Osteoblast (primary cell): Measurements from ENCODE around the gene FDXR.

GRCh38 chr17:74442596-74443702 lies 11.1 kb downstream of the GPRC5C start:
- CAGE, long polyA plus RNA, result no peak
- RRBS, result 26% methylated on average over 9 of the region's 31 CpGs

GRCh38 chr17:74449230-74449558 lies 17.2 kb upstream of the CD300A start:
- CAGE, long polyA plus RNA, result no peak
- RRBS, result 80% methylated on average over 1 of the region's 9 CpGs

- CAGE, long polyA plus RNA, result no peak
- RRBS, result no CpG with 5 or more reads among the region's 18 CpGs
Measured at GRCh38 chr17:74452948-74453598, 13.4 kb upstream of the CD300A start.

DNA sequence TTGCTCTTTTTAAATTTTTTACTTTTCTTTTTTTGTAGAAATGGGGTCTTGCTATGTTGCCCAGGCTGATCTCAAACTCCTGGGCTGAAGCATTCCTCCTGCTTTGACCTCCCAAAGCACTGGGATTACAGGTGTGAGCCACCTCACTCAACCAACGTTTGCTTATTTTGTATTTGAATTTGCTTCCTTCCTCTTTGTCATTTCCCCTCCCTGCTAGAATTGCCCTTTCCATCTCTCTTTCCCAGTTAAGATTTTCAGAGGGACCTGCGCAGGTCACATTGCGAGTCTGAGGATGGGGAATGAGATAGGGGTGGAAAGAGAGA lies 1.6 kb downstream of the CD300E start:
- CAGE, long polyA plus RNA, result no peak
- RRBS, result no CpG with 5 or more reads among the region's 3 CpGs

DNA sequence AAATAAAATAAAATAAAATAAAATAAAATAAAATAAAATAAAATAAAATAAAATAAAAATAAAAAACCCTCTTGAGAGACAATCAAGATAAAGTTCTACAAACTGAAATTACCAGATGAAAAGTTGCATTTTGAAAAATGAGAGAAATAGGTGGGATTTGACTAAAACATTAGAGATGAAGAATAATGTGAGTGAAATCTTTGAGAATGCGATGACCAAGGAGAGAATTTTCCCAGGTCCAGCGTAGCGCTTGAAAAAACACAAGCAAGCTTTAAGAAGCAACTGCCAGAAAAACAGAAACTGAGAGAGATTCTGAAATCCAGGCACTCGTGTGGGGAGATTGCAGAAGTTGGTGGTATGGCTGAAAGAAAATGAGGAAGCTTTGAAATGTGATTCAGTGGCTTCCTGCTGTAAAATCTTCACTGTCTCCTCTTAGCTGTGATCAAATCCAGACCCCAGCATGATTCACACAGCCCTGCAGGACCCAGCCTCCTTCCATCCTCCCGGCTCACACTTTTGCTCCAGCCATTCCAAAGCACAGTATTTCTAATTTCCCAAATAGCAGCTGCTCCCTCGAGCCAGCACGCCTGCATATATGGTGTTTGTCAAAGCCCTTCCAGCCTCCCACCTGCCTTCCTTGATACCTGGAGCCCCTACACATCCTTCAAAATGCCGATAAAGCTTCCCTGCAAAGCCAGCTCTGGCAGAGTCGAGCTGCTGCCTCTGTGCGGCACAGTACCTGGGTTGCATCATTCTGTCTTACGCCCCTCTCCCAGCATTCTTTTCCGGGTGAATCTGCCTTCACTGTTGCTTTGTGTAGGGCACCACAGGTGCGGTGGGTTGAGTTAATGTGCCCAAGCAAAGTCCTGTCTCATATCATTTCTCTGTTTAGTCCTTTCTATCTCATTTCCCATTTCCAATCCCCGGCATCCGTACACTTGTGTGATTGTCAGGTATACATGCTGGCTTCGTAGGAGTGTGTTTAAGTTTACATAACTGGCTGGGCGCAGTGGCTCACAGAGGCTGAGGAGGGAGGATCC lies 8.4 kb upstream of the CD300E start:
- CAGE, long polyA plus RNA, result no peak
- RRBS, result no CpG with 5 or more reads among the region's 17 CpGs

GRCh38 chr17:74641892-74642257 lies 18.3 kb upstream of the CD300E start:
- CAGE, long polyA plus RNA, result no peak
- RRBS, result no CpG with 5 or more reads among the region's 2 CpGs

GRCh38 chr17:74682136-74682524 lies 30.6 kb downstream of the CD300LF start:
- CAGE, long polyA plus RNA, result no peak
- RRBS, result no CpG with 5 or more reads among the region's 5 CpGs

- CAGE, long polyA plus RNA, result no peak
- RRBS, result no CpG with 5 or more reads among the region's 4 CpGs
Measured at GRCh38 chr17:74730580-74730862, 6.5 kb upstream of the RAB37 start.

GRCh38 chr17:74760450-74761297 lies 12.2 kb downstream of the NHERF1 start:
- CAGE, long polyA plus RNA, result no peak
- RRBS, result no CpG with 5 or more reads among the region's 10 CpGs

DNA sequence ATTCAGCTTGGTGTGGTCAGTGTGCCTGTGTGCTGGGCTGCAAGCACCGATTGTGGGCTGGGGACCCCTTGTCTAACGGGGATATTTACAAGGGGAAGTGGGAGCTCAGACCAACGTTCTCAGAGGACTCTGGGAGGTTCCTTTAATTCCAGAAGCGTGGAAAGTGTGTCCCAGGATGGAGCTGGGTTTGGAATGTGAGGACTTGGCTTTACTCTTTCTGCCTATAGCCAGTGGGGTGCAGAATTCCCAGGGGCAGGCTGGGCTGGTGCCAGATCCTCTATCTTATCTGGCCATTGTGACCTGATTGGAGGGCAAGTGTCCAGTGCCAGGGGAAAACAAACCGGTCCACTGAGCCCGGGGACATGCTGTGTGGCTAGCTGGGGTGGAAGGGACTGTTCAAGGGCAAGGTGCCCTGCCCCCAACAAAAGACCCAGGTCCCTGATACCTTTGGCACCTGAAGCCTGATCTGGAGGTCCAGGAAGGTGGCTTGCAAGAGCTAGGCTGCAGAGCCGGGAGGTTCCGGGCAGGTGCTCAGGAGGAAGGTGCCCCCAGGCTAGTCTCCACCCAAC lies 6.5 kb downstream of the NAT9 start:
- CAGE, long polyA plus RNA, result no peak
- RRBS, result no CpG with 5 or more reads among the region's 8 CpGs

DNA sequence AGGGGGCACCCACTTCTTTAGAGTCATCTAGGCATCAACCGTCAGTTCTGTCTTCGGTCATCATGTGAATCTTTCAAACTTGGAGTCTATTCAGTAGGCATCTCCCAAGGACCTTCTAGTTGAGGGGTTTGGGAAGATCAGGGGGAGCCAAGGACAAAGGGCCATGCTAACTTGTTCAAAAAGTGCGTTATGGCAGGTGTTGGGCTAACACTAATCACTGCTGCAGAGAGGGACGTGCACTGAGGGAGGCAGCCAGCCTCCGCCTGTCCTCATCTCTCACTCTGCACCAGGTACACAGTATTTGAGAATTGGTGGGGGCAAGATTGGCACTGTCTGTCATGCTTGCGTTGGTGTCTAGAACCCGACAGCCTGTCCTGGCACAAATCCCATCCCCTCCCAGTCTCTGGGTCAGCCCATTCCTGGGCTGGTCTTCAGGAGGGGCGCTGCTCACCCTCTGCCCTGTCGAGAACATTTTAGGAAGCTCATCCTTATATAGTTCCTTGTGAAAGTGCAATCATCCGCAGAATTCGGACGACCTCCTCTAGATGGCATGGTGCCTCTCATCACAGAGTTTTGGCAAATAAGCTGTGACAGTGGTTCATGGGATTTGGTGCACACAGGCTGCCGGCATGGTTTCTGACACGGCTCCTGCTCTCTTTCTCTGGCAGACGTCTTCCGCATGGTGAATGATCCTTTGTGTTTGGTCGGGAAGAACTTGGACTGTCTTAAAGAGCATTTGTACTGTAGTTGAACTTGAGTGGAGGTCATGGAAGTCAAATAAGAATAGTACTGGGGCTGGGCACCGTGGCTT lies 34.2 kb downstream of the TMEM104 start:
- CAGE, long polyA plus RNA, result no peak
- RRBS, result no CpG with 5 or more reads among the region's 18 CpGs

GRCh38 chr17:74834121-74834407 lies 25.6 kb downstream of the GRIN2C start:
- CAGE, long polyA plus RNA, result no peak
- RRBS, result no CpG with 5 or more reads among the region's 10 CpGs

DNA sequence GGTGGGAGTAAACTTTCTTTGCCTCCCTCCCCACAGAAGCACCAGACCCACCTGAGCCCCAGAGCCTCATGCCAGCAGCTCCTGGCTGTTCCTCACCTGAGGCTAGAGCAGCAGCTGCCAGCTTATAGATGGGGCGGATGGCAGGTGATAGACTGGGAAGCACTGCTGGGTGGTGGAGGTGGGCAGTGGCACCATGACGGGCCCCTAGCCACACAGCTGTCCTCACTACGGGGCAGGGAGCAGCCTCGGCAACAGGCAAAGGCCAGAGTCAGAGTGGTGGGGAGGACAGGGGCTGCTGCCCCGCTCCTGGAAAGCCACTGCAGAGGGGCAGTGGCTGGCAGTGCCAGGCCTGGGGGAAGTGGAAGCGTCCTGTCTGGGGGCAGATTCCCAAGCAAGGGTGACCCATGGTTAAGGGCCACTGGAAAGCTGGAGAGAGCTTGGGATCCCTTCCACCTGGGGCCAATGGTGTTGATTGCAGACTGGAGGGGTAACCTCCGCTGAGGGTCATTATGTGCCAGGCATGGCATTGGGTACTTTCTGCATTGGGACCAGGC lies 20.6 kb downstream of the GRIN2C start:
- CAGE, long polyA plus RNA, result no peak
- RRBS, result no CpG with 5 or more reads among the region's 7 CpGs

DNA sequence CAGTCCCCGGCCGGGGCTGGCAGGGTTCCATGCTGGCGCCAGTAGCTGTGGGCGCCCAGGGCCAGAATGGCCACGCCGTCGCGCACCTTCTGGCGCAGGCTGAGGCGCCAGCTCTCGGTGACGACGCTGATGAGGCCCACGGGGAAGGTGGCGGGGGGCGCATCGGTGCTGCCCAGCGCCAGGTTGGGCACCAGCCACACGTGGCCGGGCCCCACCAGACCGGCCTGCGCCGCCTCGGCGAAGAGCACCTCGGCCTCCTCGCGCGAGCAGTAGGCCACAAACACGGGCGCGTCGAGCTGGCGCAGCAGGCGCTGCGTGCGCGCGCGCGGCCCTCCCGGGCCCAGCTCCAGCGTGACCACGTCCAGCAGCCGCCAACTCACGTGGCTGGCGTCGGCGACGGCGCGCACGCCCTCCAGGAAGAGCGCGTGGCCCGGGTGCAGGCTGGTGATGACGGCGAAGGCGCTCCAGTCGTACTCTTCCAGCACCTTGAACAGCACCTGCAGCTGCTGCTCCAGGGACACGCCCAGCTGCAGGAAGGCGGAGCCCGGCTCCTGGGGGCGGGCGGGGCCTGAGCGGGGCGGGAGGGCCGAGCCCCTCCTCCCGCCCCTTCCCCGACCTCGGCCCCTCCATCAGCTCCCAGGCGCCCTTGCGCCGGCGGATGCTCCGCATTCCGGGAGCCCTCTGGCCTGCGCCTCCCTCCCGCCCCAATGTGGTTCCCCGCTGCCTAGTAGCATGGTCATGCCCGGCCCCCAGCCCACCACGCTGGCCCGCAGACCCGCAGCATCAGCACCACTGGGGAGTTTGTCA lies 7.4 kb downstream of the GRIN2C start:
- CAGE, long polyA plus RNA, result no peak
- RRBS, result 10% methylated on average over 34 of the region's 84 CpGs

GRCh38 chr17:74860247-74861168 lies 823 bp upstream of the GRIN2C start:
- CAGE, long polyA plus RNA, result no peak
- RRBS, result 3% methylated on average over 15 of the region's 69 CpGs

- CAGE, long polyA plus RNA, result no peak
- RRBS, result no CpG with 5 or more reads among the region's 14 CpGs
Measured at GRCh38 chr17:74872511-74872813, 332 bp downstream of the FDXR start.

DNA sequence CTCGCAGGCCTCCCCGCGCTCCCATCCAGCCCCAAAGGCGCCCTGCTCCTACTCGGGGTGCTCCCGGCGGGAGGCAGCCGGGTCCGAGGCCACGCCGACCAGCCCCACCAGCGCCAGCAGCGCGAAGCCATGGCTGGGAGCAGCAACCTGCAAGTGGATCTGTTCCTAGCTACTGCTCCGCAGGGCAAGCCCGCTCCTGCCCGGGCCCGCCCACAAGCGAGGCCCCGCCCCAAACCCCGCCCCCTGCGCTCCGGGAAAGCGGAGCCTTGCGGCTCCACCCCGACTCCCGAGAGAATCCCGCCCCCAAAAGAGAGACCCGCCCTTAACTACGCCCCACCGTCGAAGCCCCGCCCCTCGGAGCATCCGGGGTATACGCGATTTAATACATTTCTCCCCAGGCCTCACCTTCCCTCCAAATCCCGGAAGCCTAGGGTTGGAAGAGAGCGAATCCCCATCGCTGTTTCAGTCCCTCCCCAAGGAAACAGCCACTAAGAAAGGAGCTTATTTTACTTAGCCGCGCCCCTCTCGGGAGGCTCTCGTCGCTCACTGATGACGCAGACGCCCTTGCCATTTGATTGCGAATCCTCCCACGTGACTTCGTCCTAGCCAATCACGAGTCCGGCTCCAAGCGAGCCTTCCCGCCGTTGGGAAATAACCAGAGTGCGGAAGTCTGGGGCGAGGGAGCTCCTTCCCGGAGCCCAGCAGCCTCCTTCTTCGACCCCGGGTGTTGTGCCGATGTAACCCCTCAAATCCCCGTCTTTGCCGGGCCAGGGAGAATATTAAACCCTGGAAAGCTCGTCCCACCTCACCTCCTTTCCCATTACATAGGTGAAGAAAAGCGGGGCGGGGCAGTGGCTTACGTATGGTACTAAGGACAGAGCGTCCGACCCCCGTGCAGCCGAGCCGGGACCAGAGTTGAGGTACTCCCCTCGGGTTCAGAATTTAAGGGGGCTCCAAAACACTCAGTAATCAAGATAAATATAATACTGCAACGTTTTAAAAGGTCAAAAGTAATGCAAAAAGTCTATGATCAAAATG lies at the start of gene FDXR:
Gene FDXR, minus strand, starts transcription at position 181 of the 1,038 bp plus-strand sequence.
- CAGE, long polyA plus RNA, result no peak
- RRBS, result 2% methylated on average over 28 of the region's 74 CpGs

DNA sequence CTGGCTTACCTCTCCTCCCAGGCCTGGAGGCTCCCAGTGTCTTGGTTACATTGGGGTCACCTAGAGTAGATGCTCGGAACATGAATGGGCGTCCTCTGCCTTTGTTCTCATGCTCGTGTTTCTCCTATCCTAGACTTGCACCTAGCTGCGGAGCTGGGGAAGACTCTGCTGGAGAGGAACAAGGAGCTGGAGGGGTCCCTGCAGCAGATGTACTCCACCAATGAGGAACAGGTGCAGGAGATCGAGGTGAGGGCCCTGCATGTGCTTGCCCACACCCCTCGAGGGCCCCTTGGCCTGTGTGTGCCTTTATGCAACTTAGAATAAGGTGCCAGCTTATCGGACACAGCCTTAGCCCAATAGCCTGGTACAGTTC lies 11.9 kb downstream of the CDR2L start:
- CAGE, long polyA plus RNA, result no peak
- RRBS, result no CpG with 5 or more reads among the region's 7 CpGs

DNA sequence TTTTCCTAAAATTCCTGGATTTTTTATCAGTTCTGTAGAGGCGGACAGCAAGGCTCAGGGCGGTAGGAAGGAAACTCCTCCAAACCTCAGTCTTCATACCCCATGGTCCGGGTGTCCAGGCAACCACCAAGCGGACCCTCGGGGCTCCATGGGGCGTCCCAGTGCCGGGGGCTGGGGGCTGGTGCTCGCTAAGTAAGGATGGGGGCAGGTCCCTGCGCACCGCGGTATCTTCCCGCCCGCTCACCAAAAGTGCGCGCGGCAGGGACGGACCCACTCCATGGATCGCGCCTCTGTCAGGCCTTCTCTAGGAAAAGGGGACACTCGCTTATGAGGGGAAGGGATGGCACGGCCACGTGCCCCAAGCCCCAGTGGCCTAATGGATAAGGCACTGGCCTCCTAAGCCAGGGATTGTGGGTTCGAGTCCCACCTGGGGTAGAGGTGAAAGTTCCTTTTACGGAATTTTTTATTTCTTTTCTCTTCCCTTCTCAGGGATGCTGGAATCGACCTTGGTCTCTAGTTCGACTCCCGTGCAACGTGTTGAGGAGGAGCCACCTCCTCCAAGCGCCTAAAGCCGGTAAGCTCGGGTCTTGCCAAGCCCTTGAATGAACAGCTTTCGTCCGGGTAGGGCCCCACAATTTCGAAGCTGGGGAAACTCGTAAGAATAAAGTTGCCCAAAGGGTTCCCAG lies 13.1 kb downstream of the ATP5PD start:
- CAGE, long polyA plus RNA, result no peak
- RRBS, result 2% methylated on average over 8 of the region's 35 CpGs

- CAGE, long polyA plus RNA, result no peak
- RRBS, result 0% methylated on average over 2 of the region's 9 CpGs
Measured at GRCh38 chr17:75034230-75034417, 12.6 kb downstream of the ATP5PD start.